Mesenteric fat pad (tissue), 1 donor: ENCODE measurements around a stretch of chr20.

DNA sequence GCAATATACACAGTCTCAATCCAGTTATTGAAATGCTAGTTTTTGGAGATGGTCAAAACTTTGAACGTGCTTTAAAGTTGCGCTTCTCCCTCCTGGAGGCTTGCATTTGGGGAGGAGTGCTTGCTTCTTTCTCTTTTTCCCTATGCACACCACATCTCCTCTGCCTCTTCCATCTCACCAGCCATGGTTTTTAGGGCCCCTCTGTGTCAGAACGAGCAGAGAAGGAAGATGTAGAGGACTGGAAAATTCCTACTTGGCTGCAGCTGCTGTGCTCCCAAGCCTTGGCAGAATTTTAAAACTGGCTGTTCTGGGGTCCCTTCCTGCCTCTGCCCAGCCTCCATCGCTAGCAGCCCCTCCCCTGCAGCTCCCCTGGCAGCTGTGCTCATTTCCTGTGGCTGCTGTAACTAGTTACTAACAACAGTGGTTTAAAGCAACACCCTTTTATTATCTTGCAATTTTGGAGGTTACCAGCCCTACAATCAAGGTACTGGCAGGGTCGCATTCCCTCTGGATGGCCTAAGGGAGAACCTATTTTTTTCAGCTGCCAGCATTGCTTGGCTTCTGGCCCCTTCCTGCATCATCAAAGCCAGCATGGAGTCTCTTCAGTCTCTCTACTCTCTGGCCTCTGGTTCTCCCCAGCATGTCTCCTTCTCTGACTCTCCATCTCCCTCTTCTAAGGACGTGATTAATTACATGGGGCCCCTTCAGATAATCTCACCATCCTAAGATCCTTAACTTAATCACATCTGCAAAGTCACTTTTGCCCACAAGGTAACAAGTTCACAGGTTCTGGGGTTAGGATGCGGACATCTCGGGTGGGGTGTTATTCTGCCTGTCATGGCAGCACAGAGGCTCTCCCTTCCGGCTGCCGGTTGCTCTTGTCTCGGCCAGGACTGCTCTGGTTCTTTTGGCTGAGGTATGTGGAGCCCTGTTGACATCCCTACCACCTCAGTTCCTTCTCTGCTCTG is 3.8 kb upstream of the CST11 start:
- PRO-cap, result no peak

GRCh38 chr20:24034538-24035136 is 46.1 kb upstream of the GGTLC1 start:
- PRO-cap, result no peak

DNA sequence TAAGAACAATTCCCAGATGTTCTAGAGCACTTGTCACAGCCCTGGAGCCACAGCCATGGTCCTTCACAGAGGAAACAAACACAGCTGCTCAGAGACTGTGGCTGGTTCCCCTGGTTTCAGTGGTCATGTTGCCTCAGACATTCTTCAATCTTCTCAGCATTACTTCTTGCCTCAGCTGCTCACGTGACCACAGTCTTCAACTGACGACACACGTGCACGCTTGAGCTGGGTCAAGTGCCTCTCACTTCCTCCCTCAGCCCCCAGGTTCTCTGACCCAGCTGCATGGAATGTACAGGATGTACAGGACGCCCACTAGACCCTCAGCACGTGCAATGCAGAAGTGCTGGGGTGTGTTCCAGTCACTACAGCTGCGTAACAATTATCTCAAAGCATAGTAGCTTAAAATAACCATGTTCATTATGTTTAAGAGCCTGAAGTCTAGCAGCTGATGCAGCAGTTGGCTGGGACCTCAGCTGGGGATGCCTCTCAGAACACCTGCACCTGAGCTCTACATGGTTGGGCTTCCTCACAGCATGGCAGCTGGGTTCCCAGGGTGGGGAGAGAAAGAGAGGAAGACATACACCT is 159.9 kb upstream of the GGTLC1 start:
- PRO-cap, result no peak

DNA sequence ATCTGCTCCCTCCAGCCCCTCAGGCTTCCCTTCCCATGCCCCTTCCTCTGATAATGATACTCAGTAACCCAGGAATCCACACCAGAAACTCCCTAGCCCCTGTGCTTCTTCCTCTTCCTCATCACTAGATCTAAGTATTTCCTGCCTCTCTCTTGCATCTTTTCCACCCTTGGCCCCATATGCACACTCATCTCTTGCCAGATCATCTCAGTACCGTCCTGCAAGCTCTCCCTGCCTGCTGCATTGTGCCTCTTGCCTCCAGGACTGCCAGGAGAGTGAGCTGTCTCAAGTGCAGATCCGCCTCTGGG is 10.0 kb downstream of the SYNDIG1 start:
- PRO-cap, result no peak

DNA sequence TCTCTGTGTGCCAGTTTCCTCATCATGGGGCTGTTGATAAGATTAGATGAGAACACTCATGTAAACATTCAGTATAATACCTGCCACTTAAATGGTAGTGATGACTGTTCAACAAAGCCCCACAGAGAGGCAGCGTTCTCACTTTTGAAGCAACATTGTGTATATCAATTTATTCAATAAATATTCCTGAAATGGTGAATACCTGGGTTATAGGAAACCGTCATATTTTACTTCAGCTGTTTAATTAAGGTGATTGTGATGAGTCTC is 114.6 kb upstream of the CST7 start:
- PRO-cap, result no peak

DNA sequence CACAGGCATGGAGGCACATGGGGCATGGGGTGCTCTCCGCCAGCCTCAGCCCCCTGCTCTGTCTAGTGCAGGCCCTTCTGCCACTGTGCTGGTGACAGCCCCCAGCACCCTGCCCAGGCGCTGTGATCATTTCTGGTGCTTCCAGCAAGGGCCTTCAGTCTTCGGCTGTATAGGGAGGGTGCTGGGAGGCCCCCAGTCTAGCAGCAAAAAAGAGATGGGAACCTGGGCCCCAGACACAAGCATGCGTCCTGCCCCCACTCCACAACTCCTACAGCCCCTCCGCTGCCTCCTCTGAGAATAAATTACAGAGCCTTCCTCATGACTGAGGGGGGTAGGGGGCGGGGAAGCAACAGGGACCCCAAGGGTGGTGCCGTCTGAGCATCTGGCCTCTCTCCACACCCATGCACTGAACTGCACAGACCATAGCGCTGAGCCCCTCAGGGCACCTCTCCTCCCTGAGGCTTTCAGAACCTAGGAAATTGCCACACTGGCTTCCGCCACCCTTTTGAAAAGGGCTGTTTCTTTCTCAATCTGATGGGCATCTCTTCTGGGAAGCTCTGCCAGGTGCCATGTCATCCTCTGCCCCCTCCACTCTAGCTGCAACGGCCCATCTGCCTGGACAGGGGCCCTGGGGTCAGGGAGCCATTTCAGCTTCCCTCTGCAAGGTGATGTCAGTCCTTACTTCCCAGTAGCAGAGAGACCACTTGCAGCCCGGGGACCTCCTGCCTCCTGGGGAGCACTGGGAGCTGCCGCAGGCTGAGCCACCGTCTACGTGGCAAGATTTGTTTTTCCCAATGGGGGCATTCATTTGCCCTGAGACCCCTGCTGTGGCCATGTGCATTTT is 2.5 kb downstream of the CST7 start:
- PRO-cap, result no peak

DNA sequence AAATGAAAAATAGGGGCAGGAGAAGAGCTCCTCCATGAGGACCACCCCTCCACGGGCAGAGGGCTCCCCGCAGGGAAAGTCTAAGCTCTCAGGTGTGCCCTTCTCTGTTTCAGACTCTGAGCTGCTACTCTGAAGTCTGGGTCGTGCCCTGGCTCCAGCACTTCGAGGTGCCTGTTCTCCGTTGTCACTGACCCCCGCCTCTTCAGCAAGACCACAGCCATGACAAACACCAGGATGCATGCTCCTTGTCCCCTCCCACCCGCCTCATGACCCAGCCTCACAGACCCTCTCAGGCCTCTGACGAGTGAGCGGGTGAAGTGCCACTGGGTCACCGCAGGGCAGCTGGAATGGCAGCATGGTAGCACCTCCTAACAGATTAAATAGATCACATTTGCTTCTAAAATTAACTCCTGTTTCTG is 10.5 kb downstream of the CST7 start:
- PRO-cap, result no peak

GRCh38 chr20:24965009-24965781 is 16.1 kb downstream of the CST7 start:
- PRO-cap, result no peak

- PRO-cap, result no peak
These were observed 4.6 kb downstream of the APMAP start for GRCh38 chr20:24987798-24988436.

- PRO-cap, result no peak
These were observed 46.9 kb upstream of the ENTPD6 start for GRCh38 chr20:25148395-25149207.

- PRO-cap, result no peak
These were observed 22.3 kb upstream of the PYGB start for GRCh38 chr20:25225525-25226098.

- PRO-cap, result no peak
These were observed 17.6 kb upstream of the PYGB start for GRCh38 chr20:25230272-25230611.

DNA sequence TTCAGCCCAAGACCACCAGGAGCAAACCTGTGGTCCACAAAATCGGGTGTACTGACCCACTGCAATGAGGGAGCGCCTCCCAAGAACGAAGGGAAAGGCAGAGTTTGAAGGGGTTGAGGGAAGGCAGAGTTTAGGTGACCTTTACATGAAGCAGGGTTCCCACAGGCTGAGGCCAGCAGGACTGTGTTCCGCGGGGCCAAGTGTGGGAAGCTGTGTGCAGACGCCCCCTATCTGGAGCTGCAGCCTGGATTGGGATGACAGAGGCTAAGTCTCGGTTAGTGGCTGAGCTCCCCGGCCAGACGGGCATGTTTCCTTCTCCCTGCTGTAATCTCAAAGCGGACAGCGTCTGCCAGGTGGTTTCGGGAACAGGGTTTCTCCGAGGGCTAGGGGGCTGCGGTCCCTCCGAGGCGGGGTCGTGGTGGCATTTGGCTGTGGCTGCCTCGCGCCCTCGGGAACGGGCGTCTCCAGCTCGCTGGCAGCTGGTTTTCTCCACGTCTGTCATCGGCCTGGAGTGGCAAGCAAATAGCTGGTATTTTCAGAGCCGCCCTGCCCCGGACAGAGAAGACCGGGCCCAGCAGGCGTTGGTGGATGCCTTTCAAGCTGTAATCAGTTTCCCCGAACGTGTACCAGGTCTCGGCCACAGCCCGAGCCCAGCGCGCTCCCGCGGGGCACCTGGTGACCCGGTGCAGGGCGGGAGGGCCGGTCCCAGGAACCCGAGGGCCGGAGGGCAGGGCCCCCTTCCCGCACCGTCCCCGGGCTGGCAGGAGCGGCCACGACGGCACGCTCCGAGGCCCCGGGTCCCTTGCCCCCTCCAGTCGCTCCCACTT is 623 bp upstream of the PYGB start:
- PRO-cap, result no peak

GRCh38 chr20:25338869-25339600 is 51.6 kb downstream of the ABHD12 start:
- PRO-cap, result no peak

DNA sequence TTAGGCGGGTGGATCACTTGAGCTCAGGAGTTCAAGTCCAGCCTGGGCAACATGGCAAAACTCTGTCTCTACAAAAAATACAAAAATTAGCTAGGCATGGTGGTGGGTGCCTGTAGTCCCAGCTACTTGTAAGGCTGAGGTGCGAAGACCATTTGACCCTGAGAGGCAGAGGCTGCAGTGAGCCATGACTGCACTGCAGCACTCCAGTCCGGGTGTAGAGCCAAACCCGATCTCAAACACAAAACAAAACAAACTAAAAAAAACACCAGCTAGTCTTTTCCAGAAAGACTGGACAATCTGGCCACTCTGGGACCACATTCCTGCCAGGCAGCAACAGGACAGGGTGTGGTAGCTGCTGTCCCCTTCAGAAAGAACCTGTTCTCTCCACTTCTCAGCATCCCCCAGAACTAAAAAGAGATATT is 6.1 kb downstream of the ABHD12 start:
- PRO-cap, result no peak

GRCh38 chr20:25408737-25409388 is 1.4 kb downstream of the GINS1 start:
- PRO-cap, result no peak

- PRO-cap, result no peak
These were observed 54.8 kb downstream of the GINS1 start for GRCh38 chr20:25462189-25462713.

DNA sequence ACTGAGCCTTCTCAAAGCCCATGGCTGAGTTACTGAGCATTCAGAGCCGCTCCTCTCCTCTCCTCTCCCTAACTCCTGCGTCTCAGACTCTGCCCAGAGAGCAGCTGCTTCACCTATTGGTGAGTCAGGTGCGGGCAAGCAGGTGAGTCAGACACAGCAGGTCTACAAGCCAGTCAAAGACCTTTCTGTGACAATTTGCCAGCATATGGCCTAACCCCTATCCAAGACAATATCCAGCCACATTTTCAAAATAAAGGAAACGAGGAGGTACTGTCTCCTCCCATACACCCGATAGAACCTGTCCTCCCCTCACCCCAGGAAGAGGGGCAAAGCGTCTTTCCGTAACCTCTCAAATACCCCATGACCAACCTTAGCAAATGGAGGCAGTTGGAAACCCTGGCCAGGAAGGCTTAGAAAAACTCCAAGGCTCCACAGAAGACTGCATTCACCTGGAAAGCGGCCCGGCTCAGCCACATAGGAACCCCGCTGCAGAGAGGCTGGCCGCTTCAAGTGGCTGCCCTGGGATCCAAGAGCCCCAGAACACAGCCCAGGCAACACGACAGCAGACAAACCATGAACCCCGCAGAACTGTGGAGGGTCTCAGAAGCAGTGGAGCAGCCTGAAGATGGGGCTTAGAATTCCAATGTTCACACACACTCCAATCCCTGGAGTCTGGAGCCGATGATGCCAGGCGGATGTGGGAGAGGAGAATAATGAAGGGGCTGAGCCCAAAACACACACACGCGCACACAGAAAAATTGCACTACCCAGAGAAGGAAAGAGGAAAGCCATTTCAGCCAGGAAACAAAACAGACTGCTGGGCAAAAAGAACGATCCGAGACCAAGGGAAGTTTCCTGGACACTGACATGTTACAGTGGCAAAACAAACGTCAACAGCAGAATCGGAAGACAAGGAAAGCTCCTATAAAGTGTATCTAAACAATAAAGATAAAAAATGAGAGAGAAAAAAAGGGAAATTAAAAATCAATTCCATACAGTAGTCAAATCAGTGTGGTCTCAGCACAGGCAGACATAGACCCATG is 52.5 kb downstream of the NINL start:
- PRO-cap, result no peak

DNA sequence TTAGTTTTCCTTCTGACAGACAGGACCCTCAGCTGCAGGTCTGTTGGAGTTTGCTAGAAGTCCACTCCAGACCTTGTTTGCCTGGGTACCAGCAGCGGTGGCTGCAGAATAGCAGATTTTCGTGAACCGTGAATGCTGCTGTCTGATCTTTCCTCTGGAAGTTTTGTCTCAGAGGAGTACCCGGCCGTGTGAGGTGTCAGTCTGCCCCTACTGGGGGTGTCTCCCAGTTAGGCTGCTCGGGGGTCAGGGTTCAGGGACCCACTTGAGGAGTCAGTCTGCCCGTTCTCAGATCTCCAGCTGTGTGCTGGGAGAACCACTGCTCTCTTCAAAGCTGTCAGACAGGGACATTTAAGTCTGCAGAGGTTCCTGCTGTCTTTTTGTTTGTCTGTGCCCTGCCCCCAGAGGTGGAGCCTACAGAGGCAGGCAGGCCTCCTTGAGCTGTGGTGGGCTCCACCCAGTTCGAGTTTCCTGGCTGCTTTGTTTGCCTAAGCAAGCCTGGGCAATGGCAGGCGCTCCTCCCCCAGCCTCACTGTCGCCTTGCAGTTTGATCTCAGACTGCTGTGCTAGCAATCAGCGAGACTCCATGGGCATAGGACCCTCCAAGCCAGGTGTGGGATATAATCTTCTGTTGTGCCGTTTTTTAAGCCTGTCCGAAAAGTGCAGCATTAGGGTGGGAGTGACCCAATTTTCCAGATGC is 22.4 kb upstream of the ZNF337 start:
- PRO-cap, result no peak

- PRO-cap, result no peak
These were observed 1849.3 kb upstream of the DEFB115 start for GRCh38 chr20:29408199-29408483.